Foreskin fibroblast (primary cell): Measurements from ENCODE around the genes SCN3B, OR8G1, HEPACAM, FEZ1 and CHEK1.

- RRBS: no CpG with 5 or more reads among the region's 7 CpGs
Measured at GRCh38 chr11:123405116-123405899, 24.8 kb upstream of the GRAMD1B start.

DNA sequence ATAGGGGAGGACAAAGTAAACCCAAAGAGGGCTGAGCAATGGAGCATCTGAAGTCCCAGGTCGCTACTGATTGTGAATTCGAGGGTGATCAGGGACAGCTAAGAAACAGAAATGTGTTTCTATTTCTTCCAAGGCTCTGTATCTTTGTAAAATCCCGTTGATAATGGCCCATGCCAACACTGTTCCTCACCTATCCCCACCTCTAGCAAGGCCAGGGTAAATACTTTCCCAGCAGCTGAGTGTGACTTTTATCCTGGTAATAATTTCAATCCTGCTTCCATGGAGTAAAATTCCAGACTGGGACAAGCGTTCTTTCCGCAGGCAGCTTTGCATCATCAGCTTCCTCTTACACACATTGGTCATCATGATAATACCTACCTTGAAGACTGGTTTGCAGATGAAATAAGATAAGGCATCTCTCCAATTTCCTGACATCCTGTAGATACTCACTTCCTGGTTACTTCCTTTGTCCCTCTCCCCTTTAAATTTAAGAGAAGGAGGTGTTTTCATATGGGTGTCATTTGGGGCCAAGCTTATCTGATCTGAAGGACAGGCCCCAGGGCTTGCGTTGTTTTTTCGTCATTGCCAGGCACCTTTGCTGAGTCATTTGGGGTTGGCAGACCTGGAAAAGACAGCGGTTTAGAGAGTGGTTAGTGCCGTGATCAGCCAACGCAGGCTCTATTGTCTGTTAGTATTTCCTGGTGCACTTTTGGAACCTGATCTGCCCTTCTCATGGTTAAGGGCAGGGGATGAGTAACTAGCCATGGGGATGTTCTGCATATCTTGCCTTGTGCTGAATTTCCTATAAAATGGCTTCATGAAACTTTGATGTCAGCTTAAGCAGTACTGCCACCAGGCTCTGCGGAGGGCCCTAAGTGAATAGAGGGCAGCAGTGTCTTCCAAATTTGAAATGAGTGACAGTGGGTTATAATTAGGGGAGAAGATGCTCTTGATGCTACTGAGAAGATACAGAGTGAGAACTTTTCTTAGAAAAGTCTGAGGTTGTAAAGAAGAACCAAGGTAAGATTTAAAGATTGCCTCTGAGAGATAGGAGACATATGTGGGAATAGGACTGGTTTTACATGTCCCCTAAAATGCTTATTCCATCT, 24.1 kb downstream of the GRAMD1B start:
- RRBS: no CpG with 5 or more reads among the region's 11 CpGs

DNA sequence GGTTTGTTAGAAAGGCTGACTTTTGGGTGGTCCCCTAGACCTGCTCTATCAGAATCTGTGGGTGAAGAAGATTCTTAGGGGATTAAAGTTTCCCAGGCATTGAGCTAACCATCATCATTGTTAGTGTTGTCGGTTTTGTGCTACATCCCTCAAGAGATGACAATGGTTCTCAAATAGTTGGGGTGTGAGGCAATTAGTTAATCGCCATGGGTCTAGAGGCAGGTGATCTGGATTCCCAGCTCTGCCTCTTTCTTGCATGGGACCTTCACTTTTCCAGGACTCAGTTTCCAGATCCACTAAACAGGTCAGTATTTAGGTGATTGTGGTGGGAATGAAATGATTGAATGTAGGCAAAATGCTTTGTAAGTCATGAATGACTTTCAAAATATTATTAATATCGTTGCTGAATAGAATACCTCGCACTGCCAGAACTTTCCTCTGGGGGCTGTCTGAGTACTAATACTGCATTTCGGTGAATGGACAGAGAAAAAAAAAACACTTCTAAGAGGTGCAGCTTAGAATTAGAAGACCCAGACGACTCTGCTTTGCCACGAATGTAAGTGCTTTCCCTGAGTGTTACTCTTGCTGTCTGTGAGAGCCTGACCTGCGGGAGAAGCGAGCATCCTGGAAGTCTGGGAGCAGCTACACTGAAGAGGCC, 95.2 kb downstream of the SCN3B start:
- RRBS: no CpG with 5 or more reads among the region's 9 CpGs

GRCh38 chr11:123613059-123613868, 41.2 kb downstream of the SCN3B start:
- RRBS: no CpG with 5 or more reads among the region's 12 CpGs

GRCh38 chr11:123653766-123655235, at the start of gene SCN3B:
Gene SCN3B (minus strand): TSS chr11:123654624.
- RRBS: 2% methylated on average over 41 of the region's 111 CpGs

GRCh38 chr11:123702165-123702501, 39.3 kb downstream of the ZNF202 start:
- RRBS: no CpG with 5 or more reads among the region's 8 CpGs

DNA sequence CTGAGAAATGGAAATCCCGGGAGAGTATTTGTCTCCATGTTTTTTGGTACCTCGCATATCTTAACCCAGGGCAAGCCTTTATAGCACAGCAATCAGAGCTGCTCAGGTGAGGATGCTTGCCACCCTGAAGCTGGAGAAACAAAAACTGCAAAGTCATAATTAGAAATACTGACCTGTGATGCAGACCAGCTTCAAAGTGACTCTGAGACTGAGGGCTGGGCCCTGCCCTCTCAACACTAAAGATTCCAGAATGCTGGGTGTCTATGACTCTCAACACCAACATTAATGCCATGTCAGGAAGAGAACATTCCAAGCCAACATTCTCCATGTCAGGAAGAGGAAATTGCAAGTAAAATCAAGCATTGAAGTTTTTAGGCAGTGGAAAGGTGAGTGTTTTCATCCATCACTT, at the start of gene OR8G1:
Gene OR8G1, plus strand, starts transcription at position 117 of the 409 bp plus-strand sequence.
- RRBS: no CpG with 5 or more reads among the region's 2 CpGs

DNA sequence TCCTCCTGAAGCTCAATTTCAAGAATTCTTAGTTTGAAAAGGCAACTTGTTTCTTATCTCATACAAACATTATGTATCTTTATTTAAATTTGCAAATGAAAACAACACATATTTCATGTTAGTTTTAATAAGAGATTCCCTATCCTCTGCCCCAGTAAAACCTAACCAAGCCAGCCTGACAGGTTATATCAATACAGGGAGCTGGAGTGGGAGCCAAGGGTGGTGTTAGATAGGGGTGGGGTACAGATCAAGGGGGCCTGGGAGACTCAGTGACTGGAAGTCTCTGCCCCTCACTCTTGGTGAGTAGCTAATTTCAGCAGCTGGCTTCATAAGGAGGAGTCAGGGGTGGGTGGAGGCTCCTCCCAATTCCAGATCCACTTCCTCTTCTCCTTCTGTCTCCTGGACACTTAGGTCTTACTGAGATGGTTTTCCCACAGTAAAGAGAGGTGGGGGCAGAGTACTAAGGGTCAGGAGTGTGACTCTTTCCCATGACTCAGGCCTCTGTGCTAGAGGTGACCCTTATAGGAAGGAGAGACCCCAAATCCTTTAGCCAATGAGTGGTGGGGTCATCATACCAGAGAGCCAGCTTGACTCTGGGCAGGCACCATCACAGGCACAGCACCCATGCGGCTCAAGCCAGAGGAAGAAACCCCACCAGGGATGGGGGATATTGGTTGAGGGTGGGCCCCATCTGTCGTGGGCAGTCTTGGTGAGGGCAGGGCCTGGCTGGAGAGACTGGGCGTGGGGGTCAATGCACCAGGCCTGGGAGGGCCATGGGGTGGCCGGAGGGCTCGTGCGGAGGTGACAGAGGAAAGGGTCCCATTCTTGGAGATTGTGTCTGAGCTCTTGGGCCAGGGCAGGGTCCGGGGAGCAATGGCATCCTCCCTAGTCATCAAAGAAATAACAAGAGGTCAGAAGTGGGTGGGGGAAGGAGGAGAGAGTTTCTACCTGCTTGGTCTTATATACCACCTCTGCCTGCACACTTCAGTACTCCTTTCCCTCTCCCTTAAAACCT, 1.3 kb upstream of the VSIG2 start:
- RRBS: 62% methylated on average over 4 of the region's 7 CpGs

DNA sequence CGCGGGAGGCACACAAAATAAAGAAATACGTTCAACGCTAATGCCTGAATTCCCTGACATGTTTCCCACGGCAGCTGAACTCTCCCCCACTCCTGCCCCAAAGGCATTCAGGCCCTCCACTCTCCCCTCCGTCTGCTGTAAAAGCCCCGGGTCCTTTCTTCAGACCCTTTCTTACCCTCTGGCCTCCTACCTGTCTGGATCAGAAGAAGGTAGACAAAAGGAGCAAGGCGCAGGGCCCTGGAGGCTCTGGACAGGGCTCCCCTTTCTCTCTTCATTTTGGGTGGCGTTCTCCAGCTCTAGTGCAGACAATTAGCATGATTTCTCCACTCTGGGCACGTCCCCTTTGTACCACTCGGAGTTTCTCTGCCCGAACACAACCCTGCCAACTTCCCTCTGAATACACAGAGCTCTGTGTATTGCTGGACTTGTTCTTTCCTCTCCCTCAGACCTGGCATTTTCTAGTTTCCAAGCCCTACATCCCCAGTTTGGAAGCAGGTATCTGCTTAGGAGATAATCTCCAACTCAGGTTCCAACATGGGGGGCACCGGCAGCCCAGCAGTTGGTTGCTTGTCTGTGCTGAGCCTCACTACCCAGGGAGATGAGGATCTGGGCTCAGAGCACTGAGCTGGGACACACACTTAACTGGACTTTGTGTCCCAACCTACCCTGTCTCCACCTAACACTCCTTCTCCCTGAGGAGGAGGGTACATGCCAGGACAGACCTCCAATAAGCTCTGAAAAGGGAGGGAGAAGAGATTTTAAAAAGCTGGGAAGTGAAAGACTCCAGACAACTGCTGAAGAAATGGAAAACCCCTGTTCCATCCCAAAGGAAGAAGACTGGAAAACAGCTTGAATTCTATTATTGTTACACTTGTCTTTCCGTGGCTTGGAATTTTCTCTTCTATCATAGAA, at the start of gene HEPACAM:
Gene HEPACAM, minus strand, starts transcription at position 316 of the 912 bp plus-strand sequence.
- RRBS: no CpG with 5 or more reads among the region's 14 CpGs

DNA sequence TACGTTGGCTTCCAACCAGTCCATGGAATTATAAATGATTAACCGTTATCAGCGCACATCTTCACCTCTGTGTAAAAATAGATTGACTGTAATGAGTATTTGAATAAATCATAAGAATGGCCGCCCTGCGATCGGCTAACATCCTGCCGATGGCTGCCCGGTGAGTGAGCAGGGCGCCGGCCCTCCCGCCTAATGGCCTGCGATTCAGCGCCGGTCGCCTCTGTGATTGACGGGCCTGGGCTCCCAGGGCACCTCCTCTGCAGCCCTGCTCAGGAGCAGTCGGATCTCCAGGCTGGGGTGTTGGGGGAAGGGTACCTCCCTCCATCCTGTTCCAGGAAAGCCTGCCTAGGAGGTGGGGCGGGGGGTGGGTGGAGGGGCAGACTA, 71.5 kb downstream of the PKNOX2 start:
- RRBS: no CpG with 5 or more reads among the region's 18 CpGs

GRCh38 chr11:125272851-125273505, 108.4 kb downstream of the PKNOX2 start:
- RRBS: no CpG with 5 or more reads among the region's 13 CpGs

GRCh38 chr11:125385312-125385733, 110.7 kb downstream of the FEZ1 start:
- RRBS: no CpG with 5 or more reads among the region's 9 CpGs

- RRBS: no CpG with 5 or more reads among the region's 8 CpGs
Measured at GRCh38 chr11:125451355-125451927, 44.6 kb downstream of the FEZ1 start.

DNA sequence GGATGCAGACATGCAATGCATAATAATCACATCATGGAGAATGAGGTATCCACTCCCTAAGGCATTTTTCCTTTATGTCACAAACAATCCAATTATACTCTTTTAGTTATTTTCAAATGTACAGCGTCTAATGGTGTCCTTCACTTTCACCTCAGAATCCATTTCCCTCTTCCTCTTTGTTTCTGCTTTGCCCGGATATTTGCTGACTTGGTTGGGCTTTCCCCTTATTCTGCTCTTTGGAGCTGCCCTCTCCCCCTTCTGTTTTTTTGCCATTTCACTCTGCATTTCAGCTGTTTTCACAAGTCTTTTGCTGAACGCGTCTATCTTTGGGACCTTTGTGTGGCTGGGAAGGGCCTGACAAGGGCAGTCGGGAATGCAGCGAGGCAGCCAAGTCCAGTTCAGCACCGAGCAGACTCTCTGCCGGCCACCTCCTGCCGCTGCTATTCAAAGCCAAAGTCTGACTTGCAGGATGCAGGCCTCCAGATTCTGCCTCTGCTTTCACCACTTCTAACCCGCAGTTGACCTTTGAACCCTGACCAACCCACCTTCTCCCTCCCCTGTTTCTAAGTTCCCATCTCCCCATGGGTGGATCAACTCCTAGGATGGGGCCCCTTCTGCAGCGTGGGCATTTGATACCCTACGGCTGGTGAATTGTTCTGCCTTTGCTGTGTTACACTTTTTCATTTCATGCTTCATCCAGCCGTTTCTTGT, 38.2 kb downstream of the FEZ1 start:
- RRBS: no CpG with 5 or more reads among the region's 13 CpGs

DNA sequence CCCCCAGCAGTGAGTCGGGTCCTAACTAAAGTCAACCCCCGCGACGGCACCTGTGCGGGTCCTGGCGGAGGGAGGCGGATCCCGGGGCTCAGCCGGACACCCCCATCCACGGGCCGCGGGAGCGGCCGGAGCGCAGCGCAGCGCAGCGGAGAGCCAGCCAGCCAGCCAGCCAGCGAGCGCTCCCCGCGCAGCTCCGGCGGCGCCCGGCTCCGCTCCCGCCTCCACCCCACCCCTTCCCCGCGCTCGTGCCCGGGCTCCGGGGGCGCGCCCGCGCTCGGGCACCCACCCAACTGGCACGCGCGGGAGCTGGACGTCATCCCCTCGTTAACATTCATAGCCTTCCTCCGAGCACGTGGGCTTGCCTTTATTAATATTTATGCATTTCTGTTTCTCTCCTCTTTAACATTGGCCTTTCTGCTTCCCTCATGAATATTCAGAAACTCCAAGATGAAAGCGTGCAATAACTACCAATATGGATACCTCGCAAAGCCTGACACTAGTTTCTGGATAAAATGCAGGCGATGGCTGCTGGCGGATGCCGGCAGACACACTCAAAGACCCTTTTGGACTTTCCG, at the start of gene FEZ1:
Gene FEZ1, minus strand, starts transcription at position 195 of the 575 bp plus-strand sequence.
- RRBS: 1% methylated on average over 21 of the region's 51 CpGs

- RRBS: 3% methylated on average over 3 of the region's 67 CpGs
Measured at GRCh38 chr11:125624968-125626033, at the start of gene CHEK1. Gene CHEK1 (plus strand): TSS chr11:125625163.

- RRBS: 57% methylated on average over 2 of the region's 18 CpGs
Measured at GRCh38 chr11:126115756-126116450, 53.2 kb upstream of the CDON start.

GRCh38 chr11:126139387-126139880, 72.0 kb downstream of the RPUSD4 start:
- RRBS: no CpG with 5 or more reads among the region's 7 CpGs

- RRBS: no CpG with 5 or more reads among the region's 30 CpGs
Measured at GRCh38 chr11:126146443-126147592, 64.6 kb downstream of the RPUSD4 start.